Cardiac fibroblast (primary cell): ENCODE data around the genes POLR2F and GTPBP1.

DNA sequence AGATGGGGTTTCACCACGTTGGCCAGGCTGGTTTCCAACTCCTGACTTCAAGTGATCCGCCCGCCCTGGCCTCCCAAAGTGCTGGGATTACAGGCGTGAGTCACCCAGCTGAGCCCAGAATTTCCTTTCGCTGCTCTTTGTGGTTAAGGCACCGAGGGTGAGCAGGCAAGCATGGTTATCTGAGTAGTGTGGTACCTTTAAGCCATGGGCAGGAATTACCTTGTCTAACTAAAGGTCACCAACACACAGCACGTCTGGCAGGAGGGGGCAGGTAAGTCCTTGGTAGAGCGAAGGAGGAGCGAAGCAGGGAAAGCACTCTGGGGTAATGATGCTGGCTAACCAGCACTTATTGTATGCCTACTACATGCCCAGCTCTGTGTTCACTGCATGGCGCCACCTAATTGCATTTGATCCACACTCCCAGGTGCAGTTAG lies 45.6 kb downstream of the TRIOBP start:
- RRBS, result no CpG with 5 or more reads among the region's 10 CpGs

GRCh38 chr22:37749645-37750499 lies 53.0 kb downstream of the TRIOBP start:
- RRBS, result no CpG with 5 or more reads among the region's 14 CpGs

DNA sequence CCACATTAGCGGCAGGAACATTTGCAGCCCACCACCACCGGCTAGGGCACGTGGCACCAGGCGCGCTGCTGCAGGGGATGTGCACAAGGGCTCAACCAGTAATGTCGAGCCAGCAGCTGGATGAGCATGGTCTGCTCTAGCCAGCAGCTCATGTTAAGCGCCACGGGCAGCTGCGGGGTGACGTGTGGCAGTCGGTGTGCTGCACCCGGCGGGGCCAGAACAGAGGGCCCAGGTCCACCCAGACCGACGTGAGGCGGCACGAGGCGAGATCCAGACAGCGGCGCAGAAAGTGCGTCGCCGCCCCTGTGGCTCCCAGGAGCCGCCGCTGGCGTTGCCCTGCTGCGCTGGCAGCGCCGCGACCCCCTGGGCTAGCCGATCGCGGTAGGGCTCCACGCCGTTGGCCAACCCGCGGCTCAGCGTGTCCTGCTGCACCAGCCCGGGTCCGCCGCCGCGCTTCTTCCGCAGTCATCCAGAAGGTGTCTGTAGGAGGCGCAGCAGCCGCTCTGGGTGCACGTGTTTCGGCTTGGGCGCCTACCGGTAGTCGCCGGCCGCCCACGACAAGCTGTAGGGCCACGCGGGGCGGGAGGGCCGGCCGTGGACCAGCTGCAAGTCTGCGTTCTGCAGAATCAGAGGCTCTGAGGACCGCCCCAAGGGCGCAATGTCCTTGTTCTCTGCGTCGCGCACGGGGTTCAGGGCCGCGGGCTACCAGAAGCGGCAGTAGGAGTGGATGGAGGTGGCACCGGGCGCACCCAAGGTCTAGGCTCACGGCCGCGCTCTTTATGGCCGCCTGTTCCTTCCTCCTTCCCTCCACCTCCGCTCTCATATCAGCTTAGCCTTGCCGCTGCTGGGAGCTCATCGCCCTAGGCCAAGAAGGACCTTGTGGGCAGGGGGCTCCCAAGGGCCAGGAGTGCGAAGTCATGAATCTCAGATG lies 4.5 kb upstream of the GALR3 start:
- RRBS, result 6% methylated on average over 11 of the region's 79 CpGs

- RRBS, result no CpG with 5 or more reads among the region's 11 CpGs
Measured at GRCh38 chr22:37891241-37892065, 14.6 kb upstream of the MICALL1 start.

- RRBS, result no CpG with 5 or more reads among the region's 20 CpGs
Measured at GRCh38 chr22:37921846-37922587, 15.9 kb downstream of the MICALL1 start.

GRCh38 chr22:37953113-37954214 lies at the start of gene POLR2F:
Gene POLR2F, plus strand, starts transcription at chr22:37953699.
- RRBS, result 2% methylated on average over 13 of the region's 64 CpGs

DNA sequence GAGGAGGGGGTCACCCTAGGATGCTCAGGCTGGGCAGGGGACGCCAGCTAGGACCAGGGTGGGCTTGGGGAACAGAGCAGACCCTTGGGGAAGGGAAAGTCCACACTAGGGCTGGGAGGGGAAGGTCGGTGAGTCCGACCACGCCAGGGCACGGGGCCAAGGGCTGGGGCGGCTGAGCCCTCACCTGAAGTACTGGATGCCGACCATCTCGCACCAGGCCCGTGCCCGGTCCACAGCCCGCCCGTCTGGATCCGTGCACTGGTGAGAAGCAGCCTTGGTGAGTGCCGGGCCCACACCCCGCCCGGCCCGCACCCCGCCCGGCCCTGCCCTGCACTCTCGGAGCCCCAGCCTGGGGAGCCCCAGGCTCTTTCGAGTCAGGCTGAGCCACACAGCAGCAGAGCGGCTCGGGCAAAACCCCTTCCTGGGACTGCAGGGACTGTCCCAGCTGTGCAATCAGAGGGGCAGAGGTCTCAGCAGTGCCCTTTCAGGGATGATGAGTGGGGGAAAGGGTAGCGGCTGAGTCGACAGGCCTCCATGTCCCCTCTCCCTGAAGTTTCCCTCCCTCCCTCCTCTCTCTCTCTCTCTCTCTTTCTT lies 1.9 kb upstream of the BAIAP2L2 start:
- RRBS, result 91% methylated on average over 5 of the region's 25 CpGs

- RRBS, result no CpG with 5 or more reads among the region's 16 CpGs
Measured at GRCh38 chr22:38120619-38120951, 10.1 kb upstream of the BAIAP2L2 start.

DNA sequence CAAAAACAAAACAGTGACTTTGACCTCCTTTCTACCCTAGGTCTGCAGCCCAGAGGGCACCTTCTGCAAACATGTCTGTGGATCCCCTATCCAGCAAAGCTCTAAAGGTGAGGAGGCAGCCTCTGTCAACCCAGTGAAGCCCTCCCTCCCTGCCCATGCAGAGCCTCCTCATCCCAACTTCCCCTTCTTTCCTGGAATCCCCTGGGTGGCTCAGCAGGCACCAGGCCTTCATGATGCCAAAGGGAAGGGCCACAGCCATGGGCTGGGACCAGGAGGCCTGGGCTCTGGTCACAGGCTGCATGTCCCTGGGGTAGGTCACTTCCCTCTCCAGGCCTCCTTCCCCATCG lies 12.0 kb downstream of the MAFF start:
- RRBS, result no CpG with 5 or more reads among the region's 1 CpG

DNA sequence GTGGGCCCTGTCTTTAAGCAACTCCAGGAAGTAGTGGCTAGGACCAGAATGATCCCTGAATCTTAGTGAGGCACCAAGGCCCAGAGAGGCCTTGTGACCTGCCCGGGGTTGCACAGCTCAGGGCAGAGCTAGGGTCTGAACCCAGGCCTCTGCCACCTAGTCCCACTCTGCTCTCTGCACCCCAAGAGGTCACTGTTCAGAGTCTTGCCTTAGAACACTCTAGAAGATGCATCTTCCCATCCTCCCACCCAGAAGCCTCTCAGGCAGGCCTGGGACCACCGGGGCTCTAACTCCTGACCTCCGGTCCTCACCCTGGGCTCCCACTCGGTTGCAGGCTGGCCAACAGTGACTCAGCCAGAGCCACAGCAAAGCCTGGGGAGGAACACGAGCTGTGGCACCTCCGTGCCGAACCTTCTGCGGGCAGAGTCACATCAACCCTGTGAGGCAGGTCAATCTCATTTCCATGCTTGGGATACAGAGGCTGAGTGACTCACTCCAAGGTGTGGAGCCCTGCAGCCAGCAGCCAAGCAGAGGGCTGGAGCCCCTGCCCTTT lies 21.6 kb downstream of the CSNK1E start:
- RRBS, result no CpG with 5 or more reads among the region's 8 CpGs

- RRBS, result 92% methylated on average over 9 of the region's 22 CpGs
Measured at GRCh38 chr22:38300551-38301211, 16.6 kb downstream of the CSNK1E start.

- RRBS, result no CpG with 5 or more reads among the region's 5 CpGs
Measured at GRCh38 chr22:38316426-38316644, 898 bp downstream of the CSNK1E start.

- RRBS, result 53% methylated on average over 2 of the region's 26 CpGs
Measured at GRCh38 chr22:38327557-38328416, 10.6 kb upstream of the CSNK1E start.

DNA sequence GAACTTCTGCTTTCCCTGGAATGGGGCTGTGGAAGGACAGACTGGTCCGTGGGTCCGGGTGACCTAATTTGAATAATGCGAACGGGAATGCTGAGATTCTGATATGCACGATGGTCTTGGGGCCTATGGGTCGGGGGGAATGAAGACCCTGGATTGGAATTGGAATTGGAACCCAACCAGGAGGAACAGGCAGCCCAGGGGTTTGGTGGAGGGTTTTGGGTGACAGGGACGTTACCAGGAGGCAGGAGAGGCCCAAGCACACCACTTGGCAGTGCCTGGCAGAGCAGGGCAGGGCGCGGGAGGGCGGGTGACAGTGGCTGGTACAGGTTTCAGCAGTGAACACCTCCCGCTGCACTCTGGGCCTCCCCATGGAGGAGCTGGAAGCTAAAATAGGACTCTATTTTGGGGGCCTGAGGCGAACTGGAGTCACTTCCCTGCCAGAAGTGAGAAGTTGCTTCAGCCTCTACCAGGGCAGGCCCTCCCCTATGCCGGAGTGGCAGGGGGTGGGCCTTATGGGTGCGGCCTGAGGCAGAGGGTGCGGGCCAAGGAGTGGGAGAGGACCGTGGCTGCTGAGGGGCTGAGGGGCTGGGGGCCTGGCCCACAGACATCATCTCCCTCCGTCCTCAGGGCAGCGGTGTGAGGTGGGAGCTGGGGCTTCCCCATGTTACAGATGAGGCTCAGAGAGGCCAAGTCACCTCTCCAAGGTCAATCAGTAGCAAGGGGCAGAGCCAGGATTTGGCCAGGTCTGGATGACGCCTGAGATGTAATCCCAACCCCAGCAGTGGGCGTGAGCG lies 39.5 kb downstream of the KCNJ4 start:
- RRBS, result no CpG with 5 or more reads among the region's 21 CpGs

- RRBS, result no CpG with 5 or more reads among the region's 14 CpGs
Measured at GRCh38 chr22:38423840-38424669, 30.9 kb downstream of the KCNJ4 start.

GRCh38 chr22:38482595-38483180 lies 14.8 kb downstream of the KDELR3 start:
- RRBS, result no CpG with 5 or more reads among the region's 5 CpGs

GRCh38 chr22:38487625-38488669 lies 18.2 kb downstream of the DDX17 start:
- RRBS, result no CpG with 5 or more reads among the region's 12 CpGs

- RRBS, result no CpG with 5 or more reads among the region's 21 CpGs
Measured at GRCh38 chr22:38504505-38505111, 1.5 kb downstream of the DDX17 start.

DNA sequence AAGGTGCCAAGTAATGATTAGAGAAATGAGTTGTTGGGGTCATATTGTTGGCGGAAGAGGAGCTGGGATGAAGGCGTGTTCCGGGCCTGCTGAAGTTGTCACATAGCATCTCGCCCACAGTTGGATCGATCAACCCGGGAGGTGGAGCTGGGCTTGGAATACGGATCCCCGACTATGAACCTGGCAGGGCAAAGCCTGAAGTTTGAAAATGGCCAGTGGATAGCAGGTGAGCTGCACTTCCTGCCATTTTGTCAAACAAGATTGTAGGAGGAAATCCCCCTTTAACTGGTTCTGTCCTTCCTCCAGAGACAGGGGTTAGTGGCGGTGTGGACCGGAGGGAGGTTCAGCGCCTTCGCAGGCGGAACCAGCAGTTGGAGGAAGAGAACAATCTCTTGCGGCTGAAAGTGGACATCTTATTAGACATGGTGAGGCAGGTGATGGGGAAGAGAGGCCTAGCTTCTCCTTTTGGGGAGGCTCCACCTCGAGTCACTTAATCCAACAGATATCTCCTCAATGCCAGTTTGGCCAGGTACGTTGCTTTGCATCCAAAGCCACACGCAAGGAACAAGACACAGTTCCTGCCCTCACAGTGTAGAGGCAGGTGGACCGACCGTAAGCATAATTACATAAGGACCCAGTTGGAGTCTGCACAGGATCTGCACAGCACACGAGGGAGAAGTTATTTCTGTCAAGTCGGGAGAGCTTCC lies 10.8 kb upstream of the TOMM22 start:
- RRBS, result 93% methylated on average over 3 of the region's 21 CpGs

GRCh38 chr22:38705579-38706283 lies at the start of gene GTPBP1:
Gene GTPBP1, plus strand, starts transcription at chr22:38705944.
- RRBS, result under 1% methylated on average over 29 of the region's 67 CpGs